Mucosa of descending colon (tissue), 1 donor: Measurements from ENCODE around the genes ODAM, CABS1 and MOB1B.

DNA sequence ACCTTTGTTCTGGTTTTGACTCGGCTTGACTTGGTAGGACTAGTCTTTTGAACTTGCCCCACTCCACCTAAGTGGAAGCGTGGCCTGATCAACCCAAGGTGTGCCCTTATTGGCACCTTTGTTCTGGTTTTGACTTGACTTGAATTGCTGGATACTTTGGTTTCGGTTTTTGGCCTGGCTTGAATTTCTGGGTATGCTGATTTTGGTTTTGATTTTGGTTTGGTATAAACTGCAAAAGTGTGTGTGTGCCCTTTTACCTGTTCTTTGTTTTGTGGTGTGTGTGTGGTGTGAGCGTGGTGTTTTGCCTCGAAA, 44.6 kb upstream of the UGT2B7 start:
- PRO-cap: no peak

GRCh38 chr4:69517986-69518925, 22.6 kb upstream of the UGT2B4 start:
- PRO-cap: no peak

DNA sequence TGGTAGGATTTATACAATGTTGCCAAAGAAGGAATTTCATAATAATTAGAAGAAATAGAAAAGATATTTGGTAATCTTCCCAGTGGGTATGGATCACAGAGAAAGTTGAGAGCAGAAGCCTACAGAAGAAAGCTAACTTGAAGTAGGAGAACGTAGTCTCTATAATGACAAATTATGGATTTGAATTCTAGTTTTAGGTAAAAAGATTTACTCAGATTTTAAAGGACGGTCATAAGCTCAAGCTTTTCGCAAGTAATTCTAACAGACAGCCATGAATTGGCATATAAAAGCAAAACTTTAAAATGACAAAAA, 23.2 kb upstream of the UGT2B4 start:
- PRO-cap: no peak

- PRO-cap: no peak
Observed at GRCh38 chr4:69754956-69755658, 5.3 kb downstream of the SULT1B1 start.

DNA sequence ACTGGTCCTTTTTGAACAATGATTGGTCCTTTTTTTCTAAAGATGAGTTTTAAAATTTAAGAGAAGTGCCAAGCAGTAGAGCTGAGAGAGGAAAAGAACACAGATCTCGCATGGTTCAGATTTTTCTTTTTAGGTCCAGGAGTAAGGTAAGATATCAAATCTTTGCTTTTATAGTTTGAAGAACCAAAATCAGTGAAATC, at the start of gene ODAM:
Gene ODAM, plus strand, starts transcription at position 78 of the 200 bp plus-strand sequence.
- PRO-cap: no peak

DNA sequence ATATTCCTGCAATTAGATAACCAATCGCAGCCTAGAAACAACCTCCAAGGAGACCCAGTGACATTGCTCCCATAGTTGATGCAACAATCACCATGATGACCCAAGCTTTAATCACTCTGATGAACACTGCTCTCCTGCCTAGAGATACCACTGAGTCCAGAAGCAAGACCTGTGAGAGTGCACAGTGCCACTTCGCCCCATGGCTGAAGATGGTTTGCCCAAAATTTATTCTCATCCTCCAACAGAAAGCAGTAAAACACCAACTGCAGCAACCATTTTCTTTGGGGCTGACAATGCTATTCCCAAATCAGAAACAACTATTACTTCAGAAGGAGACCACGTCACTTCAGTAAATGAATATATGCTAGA, at the start of gene CABS1:
Gene CABS1, plus strand, starts transcription at position 141 of the 369 bp plus-strand sequence.
- PRO-cap: no peak

DNA sequence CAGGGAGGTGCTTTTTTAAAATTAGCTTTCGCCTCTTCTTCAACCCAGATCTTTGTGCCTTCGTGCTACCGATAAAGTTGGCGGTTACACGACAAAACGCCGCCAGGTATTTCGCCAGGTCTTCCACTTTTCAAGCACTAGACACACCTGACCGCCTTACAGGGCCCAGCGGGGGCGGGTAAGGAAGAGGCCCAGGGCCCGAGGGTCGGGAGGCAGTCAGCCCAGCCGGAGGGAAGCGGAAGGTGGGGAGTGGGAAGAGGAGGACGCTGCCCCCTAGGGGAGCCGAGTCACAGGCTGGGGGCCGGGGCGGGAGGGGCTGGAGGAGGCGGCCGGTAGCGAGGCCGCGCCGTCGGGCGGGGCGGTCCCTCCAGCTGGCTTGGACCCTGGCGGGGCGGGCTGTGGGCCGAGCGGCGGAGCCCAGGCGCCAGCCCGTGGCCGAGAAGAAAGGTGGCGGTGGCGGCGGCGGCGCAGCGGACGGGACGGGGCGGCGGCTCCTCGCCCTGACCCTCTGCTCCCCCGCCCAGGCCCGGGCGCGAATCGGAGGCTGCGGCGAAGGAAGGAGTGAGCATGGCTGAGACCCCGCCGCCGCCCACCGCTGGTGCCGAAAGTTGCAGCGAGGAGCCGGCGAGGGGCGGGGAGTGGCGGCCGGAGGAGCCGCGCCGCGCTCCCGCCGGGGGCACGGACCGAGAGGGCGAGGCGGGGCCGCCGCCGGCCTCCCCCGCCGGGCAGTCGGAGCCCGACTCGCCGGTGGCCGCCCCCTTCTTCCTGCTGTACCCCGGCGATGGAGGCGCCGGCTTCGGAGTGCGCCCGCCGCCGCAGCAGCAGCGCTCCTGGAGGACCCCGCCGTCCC, 16.3 kb downstream of the UTP3 start:
- PRO-cap: bidirectional peak, plus-strand start at position 441 of the sequence, minus-strand start at position 244 of the sequence

GRCh38 chr4:70705220-70705494, 16.6 kb upstream of the RUFY3 start:
- PRO-cap: bidirectional peak, plus-strand start at chr4:70705467, minus-strand start at chr4:70705303

GRCh38 chr4:70844098-70844422, 4.4 kb upstream of the GRSF1 start:
- PRO-cap: no peak

GRCh38 chr4:70901790-70902992, at the start of gene MOB1B:
Gene MOB1B (plus strand): TSS chr4:70902369.
- PRO-cap: bidirectional peak, plus-strand start at chr4:70902369, minus-strand start at chr4:70902166; unidirectional peak, minus-strand start at chr4:70902635; bidirectional peak, plus-strand start at chr4:70903095, minus-strand start at chr4:70902966

- PRO-cap: unidirectional peak, plus-strand start at chr4:70947191
Observed at GRCh38 chr4:70946923-70947320, 44.8 kb downstream of the MOB1B start.

GRCh38 chr4:70992743-70993170, 692 bp upstream of the DCK start:
- PRO-cap: unidirectional peak, plus-strand start at chr4:70993026

- PRO-cap: no peak
Observed at GRCh38 chr4:71441236-71441468, 254.1 kb downstream of the SLC4A4 start.

GRCh38 chr4:71487273-71487618, 296.6 kb downstream of the GC start:
- PRO-cap: no peak

GRCh38 chr4:73141492-73142060, 72.1 kb upstream of the COX18 start:
- PRO-cap: no peak

GRCh38 chr4:73403837-73404177, 280 bp upstream of the ALB start:
- PRO-cap: no peak

DNA sequence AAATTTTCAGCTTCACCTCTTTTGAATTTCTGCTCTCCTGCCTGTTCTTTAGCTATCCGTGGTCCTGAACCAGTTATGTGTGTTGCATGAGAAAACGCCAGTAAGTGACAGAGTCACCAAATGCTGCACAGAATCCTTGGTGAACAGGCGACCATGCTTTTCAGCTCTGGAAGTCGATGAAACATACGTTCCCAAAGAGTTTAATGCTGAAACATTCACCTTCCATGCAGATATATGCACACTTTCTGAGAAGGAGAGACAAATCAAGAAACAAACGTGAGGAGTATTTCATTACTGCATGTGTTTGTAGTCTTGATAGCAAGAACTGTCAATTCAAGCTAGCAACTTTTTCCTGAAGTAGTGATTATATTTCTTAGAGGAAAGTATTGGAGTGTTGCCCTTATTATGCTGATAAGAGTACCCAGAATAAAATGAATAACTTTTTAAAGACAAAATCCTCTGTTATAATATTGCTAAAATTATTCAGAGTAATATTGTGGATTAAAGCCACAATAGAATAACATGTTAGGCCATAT, 14.0 kb downstream of the ALB start:
- PRO-cap: no peak

DNA sequence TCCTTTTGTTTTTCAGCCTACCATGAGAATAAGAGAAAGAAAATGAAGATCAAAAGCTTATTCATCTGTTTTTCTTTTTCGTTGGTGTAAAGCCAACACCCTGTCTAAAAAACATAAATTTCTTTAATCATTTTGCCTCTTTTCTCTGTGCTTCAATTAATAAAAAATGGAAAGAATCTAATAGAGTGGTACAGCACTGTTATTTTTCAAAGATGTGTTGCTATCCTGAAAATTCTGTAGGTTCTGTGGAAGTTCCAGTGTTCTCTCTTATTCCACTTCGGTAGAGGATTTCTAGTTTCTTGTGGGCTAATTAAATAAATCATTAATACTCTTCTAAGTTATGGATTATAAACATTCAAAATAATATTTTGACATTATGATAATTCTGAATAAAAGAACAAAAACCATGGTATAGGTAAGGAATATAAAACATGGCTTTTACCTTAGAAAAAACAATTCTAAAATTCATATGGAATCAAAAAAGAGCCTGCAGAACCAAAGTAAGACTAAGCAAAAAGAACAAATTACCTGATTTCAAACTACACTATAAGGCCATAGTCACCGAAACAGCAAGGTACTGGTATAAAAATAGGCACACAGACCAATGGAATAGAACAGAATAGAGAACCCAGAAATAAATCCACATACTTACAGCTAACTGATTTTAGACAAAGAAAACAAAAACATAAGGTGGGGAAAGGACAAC, 14.8 kb upstream of the AFP start:
- PRO-cap: no peak

- PRO-cap: no peak
Observed at GRCh38 chr4:73450141-73450919, 14.3 kb downstream of the AFP start.

GRCh38 chr4:73577341-73577828, 42.9 kb downstream of the RASSF6 start:
- PRO-cap: no peak